SK-N-DZ (cell line): ENCODE data around the gene KCNAB3.

DNA sequence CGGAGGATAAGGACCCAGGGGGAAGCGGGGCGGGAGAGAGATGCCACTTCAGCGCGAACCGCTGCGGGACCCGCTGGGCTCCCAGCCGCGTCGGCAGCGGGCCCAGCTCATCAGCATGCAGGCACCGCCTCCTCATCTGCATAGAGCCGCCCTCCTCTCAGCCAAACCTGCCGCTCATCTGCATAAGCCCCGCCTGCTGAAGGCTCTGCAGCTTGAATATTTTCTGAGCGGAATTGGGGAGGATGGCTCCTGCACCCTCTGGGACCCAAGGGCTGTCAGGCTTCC is at the start of gene KCNAB3:
KCNAB3 (minus strand) TSS at position 109 of the 285 bp plus-strand sequence.
RAMPAGE:
- cytosol, long total RNA, result no peak
- nucleus, long total RNA, result no peak

RAMPAGE:
- cytosol, long total RNA, result no peak
- nucleus, long total RNA, result no peak
Observed at GRCh38 chr17:7935938-7936652, 4.1 kb downstream of the CNTROB start.

DNA sequence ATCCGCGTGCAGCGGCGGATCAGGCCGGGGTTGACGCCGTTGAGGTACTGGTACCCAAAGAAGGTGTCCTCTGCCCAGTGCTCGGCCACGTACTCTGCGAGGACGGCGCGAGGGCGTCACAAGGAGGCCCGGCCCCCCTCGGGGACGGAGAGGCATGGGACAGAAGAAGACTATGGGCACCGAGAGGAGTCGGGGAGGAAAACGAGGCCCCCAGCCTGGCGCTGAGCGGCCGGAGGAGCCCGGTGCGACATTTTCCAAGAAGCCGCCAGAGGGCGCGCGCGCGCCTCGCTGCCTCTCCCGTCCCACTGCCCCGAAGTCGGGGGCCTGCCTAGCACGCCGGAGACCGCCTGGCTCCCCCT is 7.7 kb downstream of the ALOX12B start:
RAMPAGE:
- cytosol, long total RNA, result no peak
- nucleus, long total RNA, result no peak

DNA sequence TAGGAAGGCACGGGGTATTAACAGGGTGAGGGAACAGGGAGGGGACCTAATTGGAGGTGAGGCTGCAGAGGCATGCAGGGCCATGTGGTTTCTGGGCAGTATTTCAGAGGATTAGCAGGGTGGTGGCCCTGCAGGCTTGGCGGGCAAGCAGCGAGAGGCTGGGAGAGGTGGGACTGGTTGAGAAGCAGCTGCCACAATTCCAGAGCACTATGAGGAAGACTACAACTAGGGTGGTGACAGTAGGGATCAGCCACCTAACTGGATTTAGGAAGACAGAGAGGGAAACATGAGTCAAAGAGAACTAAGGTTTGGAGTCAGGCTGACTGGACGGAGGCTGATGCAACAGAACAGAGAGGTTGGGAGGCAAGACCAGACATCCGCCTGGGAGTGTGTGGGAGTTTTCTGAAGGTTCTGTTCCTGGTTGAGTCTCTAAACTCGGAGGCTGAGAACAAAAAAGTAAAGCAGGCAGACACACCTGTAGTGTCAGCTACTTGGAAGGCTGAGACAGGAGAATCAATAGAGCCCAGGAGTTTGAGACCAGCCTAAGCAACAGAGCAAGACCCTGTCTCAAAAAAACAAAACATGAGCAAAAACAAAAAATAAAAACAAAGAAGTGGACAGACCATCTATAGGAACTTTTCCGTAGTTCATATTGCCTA is 12.2 kb downstream of the ALOXE3 start:
RAMPAGE:
- cytosol, long total RNA, result no peak
- nucleus, long total RNA, result no peak

DNA sequence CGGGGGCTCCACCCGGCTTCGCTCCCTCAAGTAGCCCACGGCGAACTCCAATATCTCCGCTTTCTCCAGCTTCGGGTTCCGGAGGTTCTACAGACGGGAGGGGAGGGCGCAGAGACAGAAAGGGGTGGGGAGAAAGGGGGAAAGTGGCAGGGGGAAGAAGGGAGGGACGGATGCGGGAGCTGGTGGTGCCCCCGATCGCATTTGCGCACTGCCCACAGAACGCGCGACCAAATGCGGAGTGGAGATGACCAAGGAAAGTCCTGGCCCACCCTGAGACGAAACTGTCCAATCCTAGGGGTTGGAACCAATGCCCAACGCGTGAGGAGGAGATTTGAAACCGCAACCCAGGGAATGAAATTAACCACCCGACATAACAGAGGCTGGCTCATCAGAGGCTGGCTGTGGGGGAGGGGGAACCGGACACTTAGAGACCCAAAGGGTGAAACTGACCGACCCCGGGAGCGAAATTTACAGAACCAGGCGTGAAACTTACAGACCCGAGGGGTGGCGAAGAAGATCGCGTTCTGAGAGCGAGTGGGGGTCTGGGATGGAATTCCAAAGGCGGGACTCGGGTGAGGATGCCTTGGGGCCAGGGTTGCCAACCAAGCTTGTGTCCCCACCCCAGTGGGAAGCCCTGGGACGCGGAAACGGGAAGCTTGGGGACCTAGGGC is 1.4 kb downstream of the HES7 start:
RAMPAGE:
- cytosol, long total RNA, result no peak
- nucleus, long total RNA, result no peak

GRCh38 chr17:8147030-8147974 is 4.9 kb downstream of the PER1 start:
RAMPAGE:
- cytosol, long total RNA, result no peak
- nucleus, long total RNA, result no peak

RAMPAGE:
- cytosol, long total RNA, result no peak
- nucleus, long total RNA, result no peak
Observed at GRCh38 chr17:8186563-8186959, 3.4 kb downstream of the BORCS6 start.

RAMPAGE:
- cytosol, long total RNA, result no peak
- nucleus, long total RNA, result no peak
Observed at GRCh38 chr17:8191819-8192986, 2.2 kb upstream of the BORCS6 start.

RAMPAGE:
- cytosol, long total RNA, result no peak
- nucleus, long total RNA, result no peak
Observed at GRCh38 chr17:8206599-8207354, 3.6 kb downstream of the AURKB start.

DNA sequence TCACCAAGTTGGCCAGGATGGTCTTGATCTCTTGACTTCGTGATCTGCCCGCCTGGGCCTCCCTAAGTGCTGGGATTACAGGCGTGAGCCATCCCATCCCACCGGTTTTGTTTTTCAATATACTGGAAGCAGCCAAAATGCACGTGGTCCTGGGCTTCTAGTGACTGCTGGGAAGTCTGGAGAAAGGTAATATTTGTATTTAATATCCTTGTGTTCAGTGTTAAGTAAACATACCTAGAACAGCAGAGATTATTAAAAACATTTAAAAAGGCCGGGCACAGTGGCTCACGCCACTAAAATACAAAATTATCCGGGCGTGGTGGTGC is 9.7 kb upstream of the AURKB start:
RAMPAGE:
- cytosol, long total RNA, result no peak
- nucleus, long total RNA, result no peak

GRCh38 chr17:8224953-8225448 is 14.6 kb upstream of the AURKB start:
RAMPAGE:
- cytosol, long total RNA, result no peak
- nucleus, long total RNA, result no peak

GRCh38 chr17:8232190-8232914 is 15.5 kb downstream of the CTC1 start:
RAMPAGE:
- cytosol, long total RNA, result no peak
- nucleus, long total RNA, result no peak

GRCh38 chr17:8289668-8290248 is 1.3 kb downstream of the RANGRF start:
RAMPAGE:
- cytosol, long total RNA, result no peak
- nucleus, long total RNA, result no peak

RAMPAGE:
- cytosol, long total RNA, result no peak
- nucleus, long total RNA, result no peak
Observed at GRCh38 chr17:8420435-8421071, 15.1 kb upstream of the NDEL1 start.

RAMPAGE:
- cytosol, long total RNA, result no peak
- nucleus, long total RNA, result no peak
Observed at GRCh38 chr17:8487331-8487745, 51.7 kb downstream of the NDEL1 start.

DNA sequence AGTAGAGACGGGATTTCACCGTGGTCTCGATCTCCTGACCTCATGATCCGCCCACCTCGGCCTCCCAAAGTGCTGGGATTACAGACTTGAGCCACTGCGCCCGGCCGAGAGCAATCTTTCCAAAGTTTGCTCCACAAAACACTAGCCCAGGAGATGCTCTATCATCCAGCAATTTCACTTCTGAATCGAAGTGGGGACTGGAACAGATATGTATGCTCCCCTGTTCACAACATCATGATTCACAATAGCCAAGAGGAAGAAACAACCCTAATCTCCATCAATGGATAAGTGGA is 42.3 kb upstream of the MYH10 start:
RAMPAGE:
- cytosol, long total RNA, result no peak
- nucleus, long total RNA, result no peak

DNA sequence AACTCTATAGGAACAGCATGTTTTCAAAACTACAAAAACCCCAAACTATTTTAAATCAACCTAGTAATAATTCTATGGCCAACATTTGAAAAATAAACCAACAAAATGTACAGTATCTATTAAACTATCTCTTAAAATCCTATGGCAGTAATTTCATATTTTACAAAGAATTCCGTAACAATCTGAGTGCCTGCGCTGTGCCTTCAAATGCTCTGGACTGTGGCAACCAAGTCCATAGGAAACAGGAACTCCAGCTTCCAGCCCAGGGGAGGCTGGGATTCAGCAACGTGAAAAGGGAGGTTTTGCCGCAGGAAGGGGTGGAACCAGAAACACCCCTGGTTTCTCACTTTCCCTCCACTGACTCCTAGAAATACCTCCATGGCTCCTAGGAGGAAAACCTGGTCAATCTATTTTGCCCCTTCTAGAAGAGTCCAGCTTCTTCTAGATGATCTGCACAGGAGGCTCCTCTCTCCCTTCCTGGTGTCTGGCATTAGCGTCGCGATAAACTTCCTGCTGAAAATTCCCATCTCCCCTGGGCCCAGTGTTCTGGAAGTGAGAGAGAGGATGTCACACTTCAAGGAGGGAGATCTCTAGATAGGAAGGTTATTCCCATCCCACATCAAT is 6.5 kb downstream of the SPDYE4 start:
RAMPAGE:
- cytosol, long total RNA, result no peak
- nucleus, long total RNA, result no peak

DNA sequence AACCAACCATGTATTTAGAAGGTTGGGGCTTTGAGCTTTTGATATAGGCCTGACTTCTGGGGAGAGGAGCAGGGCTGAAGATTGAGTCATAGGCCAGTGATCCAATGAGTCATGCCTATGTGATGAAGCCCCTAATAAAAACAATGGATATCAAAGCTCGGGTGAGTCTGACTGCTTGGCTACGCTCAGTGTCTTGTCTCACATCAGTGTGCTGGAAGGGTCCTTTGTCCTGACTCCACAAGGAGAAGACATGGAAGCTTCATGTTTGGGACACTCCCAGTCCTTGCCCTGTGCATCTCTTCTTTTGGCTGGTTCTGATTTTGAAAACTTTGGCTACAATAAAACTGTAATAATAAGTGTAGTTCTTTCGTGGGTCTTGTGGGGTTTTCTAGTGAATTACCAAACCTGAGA is 7.1 kb downstream of the MFSD6L start:
RAMPAGE:
- cytosol, long total RNA, result no peak
- nucleus, long total RNA, result no peak

DNA sequence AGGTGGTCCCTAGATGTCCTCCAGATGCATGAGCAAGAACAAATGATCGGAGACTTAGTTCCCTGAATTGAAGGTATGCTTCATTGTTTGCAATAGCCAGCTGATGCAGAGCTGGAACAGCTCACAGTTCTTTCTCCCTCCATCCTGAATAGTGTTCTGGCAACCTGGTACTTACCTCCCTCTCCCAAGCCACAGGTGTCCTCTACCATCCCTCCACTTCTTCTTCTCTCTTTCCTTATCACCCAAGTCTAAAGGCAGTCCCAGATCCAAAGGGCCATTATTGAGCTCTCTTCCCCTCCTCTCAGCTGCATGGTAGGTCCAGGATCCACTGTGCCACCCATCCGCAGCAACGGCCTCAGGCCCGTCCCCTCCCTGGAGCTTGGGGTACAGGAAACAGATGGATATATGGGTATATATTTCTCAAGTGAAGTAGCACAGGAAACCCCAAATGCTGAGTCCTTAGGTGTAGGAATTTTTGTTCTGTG is 10.8 kb upstream of the PIK3R6 start:
RAMPAGE:
- cytosol, long total RNA, result no peak
- nucleus, long total RNA, result no peak

DNA sequence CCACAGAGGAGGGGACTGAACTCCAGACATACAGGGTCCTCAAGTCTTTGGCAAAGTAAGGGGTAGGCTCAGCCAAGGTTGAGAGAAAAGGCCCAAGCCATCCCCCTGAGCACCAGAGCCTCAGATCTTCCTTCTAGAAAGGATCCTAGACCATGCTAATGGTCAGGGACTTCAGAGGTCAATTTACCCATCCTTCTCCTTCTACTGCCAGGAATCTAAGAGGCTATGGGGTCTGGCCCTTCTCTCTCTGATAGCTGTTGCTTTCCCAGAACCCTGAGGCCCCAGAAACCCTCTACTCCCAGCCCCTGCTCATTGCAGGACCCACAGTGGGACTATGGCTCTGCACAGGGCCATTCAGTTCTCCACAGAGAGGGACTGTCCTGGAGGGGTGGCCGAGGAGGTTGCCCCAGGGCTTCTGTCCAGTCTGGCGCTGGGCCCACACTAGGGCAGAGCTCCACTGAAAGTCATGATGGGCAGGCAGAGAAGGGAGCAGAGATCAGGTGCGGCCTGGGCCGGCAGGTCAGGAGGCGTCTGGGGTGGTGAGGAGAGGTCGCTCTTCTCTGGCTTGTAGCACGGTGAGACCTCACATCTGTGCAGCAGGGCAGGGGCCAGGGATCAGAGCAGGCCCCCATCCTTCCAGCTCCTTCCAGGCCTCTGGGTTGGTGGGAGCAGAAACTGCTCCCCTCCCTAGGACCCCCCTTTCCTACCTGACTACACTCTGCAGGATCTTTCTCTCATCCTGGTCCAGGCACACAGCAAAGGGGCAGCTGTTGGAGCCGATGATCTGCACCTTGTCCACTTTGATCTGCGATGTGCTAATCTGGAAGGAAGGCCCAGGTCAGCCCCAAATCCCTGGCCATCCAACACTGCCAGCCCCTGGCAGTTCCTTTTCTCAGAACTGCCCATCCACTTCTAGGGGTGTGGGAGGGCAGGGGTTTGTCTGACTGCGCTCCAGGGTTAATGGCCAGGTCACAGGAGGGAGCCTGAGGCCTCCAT is 13.0 kb upstream of the PIK3R6 start:
RAMPAGE:
- cytosol, long total RNA, result no peak
- nucleus, long total RNA, result no peak